Cardiac atrium fibroblast (primary cell): ENCODE measurements around the gene MRNIP.

DNA sequence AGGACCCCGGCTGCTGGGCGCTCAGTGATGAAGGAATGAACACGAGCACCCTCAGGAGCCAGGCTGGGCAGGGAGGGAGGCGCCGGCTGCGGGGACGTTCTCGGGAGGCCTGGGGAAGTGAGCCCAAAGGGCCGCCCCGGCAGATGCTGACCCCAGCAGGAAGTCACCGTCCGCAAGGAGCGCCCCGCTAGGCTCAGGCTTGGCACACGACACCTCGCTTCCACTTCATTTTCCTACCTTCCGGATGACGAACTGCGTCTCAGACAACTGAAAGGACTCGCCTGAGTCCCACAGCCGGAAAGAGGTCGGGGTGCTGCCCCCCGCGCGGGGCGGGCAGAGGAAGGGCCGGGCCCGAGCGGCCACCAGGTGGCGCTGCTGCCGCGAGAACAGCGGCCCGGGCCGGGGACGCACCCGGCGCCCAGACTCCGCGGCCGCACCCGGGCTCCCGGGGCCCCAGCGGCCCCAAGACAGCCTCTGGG lies 106.8 kb downstream of the ZNF354C start:
- RAMPAGE, long total RNA = no peak

DNA sequence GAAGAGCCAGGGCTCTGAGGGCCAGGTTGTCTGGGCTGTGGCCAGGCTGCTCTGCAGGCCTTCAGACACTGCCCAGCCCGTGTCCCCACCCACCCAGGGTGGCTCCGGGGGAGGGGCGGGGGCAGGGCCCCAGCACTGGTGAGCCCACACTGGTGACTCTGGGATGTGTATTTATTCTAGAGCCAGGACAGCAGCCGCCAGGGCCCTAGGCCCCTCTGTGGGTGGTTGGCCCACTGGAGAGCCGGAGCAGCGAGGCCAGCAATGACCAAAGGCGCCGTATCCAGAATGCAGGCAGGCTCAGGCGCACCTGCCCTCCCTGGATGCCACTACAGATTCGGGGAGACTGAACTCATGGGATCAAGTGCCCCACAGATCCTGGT lies 56.8 kb downstream of the ADAMTS2 start:
- RAMPAGE, long total RNA = no peak

DNA sequence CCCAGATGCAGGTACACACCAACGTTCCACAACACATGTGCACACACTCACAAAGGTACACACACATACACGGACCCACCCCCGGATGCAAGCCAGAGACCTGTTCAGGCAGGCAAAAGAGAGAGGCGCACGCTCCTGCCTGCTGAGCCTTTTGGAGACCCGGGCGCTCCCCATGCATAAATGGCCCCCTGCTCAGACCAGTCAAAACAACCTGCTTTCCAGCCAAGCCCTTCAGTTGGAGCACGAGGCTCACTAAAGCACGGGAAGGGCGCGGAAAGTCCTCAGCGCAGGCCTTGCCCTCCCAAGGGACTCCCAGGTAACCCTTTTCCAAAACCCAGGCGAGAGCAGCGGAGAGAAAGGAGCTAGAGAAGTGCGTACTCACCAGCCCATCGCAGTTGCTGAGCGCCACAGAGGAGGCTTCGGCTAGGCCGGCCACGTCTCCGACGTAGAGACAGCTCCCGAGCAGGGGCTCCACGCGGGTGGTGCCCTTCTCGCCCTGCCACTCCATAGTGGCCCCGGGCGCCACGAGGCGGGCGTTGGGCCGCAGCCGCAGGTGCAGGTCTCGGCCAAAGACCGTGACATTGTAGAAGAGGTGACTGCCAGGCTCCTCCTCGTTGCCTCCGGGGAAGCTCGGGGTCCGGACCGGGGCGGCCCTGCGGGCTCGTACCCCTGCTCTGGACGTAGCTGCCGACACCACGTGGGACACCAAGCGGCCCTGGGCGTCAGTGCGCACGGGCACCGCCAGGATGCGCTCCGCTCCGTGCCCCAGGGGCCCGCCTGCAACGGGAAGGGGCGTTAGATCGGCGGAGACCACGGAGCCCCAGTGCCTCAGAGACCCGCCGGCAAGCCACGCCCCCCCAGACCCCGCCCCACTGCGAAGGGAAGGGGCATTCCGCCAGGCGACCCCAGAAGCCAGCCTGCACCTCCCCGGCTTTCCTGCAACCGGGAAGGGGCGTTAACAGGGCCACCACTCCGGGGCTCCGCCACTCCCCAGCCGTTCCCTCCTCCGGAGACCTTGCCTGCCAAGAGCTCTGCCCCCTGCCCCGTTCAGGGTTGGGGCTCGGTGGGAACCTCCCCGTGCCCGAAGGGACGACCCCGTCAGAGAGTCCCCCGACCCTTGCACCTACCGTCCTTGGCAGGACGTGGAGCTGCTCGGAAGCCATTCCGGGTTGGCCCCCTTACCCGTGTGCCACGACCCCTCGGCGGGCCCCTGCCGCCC lies 1.5 kb downstream of the ADAMTS2 start:
- RAMPAGE, long total RNA = no peak

- RAMPAGE, long total RNA = no peak
Observed at GRCh38 chr5:179599378-179600369, 23.8 kb downstream of the HNRNPH1 start.

DNA sequence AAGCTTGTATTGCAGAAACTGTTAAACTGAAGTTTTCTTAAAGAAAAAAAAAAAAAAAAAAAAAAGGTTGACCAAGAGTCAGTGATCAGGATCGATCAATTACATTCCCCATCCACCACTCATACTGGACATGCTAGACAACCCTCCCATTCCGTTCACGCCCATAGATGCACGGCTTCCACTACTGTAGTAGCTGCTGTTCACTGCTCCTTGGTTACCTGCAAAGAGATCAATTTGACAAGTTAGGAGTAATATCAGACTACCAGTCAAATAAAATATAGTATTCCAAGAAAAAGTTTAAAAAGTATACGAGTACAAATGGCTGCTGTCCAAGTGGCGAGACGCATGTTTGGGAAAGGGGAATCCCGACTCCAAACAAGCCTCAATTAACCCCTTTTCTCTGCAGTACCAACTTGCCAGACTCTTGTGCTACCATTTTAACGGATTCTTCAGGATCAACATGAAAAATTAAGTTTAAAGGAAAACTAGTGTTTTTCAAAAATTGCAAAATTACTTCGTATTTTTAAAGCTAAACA lies 8.7 kb downstream of the HNRNPH1 start:
- RAMPAGE, long total RNA = no peak

GRCh38 chr5:179658439-179658857 lies 22.4 kb downstream of the CBY3 start:
- RAMPAGE, long total RNA = no peak

GRCh38 chr5:179699497-179700292 lies 928 bp downstream of the CANX start:
- RAMPAGE, long total RNA = no peak

- RAMPAGE, long total RNA = no peak
Observed at GRCh38 chr5:179731493-179731898, 1.1 kb upstream of the MAML1 start.

DNA sequence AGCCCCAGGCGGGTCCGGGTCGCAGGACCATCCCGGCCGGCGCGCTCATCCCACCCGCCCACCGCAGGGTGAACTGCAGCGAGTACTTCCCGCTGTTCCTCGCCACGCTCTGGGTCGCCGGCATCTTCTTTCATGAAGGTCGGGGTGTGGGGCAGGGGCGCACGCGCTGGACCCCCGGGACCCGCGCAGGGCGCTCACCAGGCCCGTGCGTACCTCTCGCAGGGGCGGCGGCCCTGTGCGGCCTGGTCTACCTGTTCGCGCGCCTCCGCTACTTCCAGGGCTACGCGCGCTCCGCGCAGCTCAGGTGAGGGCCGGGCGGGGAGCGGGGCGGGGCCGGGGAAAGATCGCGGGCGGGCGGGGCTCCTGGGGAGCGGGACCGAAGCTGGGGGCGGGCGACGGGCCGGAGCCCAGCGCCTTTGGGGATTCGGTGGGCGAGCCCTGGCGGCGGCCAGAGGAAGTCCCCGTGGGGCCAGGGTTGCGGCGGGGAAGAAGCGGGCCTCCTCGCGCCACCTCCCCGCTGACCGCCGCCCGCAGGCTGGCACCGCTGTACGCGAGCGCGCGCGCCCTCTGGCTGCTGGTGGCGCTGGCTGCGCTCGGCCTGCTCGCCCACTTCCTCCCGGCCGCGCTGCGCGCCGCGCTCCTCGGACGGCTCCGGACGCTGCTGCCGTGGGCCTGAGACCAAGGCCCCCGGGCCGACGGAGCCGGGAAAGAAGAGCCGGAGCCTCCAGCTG lies 2.1 kb downstream of the LTC4S start:
- RAMPAGE, long total RNA = no peak

GRCh38 chr5:179819352-179820022 lies 1.2 kb upstream of the SQSTM1 start:
- RAMPAGE, long total RNA = no peak

DNA sequence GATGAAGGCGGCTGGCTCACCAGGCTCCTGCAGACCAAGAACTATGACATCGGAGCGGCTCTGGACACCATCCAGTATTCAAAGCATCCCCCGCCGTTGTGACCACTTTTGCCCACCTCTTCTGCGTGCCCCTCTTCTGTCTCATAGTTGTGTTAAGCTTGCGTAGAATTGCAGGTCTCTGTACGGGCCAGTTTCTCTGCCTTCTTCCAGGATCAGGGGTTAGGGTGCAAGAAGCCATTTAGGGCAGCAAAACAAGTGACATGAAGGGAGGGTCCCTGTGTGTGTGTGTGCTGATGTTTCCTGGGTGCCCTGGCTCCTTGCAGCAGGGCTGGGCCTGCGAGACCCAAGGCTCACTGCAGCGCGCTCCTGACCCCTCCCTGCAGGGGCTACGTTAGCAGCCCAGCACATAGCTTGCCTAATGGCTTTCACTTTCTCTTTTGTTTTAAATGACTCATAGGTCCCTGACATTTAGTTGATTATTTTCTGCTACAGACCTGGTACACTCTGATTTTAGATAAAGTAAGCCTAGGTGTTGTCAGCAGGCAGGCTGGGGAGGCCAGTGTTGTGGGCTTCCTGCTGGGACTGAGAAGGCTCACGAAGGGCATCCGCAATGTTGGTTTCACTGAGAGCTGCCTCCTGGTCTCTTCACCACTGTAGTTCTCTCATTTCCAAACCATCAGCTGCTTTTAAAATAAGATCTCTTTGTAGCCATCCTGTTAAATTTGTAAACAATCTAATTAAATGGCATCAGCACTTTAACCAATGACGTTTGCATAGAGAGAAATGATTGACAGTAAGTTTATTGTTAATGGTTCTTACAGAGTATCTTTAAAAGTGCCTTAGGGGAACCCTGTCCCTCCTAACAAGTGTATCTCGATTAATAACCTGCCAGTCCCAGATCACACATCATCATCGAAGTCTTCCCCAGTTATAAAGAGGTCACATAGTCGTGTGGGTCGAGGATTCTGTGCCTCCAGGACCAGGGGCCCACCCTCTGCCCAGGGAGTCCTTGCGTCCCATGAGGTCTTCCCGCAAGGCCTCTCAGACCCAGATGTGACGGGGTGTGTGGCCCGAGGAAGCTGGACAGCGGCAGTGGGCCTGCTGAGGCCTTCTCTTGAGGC lies 16.1 kb downstream of the SQSTM1 start:
- RAMPAGE, long total RNA = no peak

DNA sequence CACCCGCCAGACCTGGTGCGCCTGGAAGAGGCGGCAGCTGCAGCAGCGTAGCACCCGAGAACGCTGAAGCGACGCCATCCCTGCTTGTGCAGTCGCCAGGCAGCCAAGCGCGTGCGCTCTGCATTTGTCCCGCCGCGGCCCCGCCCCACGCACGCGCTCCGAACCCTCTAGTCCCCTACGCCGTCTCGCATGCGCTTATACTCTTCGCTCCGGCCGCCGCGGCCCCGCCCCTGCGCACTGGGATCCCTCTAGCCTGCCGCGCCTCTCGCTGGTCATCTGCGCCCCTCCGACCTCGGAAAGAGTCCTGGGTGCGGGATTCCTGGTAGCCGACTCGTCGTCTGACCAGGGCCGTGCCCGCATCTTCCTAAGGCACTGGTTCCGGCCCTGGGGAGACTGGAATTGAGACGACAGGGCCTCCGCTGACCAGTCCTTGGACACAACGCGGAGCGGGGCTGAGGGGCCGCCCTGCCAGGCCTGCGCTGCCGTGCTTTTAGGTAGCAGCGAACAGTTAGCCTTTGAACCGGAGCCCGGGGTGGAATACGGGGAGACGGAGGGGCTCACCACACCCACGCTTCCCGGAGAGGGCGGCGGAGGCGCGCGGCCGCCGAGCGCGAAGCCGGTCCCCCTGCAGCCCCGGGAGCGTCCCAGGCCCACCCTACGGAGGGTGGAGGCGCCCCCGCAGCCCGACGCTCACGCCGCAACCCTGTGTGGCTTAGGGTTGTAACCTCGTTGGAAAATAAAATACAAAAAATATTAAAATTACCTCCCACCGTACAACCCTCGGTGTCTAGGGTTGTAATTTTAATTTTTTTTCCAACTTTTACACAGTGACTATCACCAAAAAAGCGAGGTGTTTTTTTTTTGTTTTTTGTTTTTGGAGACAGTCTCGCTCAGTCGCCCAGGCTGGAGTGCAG lies at the start of gene MRNIP:
Gene MRNIP, minus strand, starts transcription at position 99 of the 914 bp plus-strand sequence.
- RAMPAGE, long total RNA = no peak

GRCh38 chr5:179863780-179864638 lies 5.4 kb upstream of the MRNIP start:
- RAMPAGE, long total RNA = no peak

GRCh38 chr5:179870056-179870731 lies 11.6 kb upstream of the MRNIP start:
- RAMPAGE, long total RNA = no peak

- RAMPAGE, long total RNA = no peak
Observed at GRCh38 chr5:179872712-179873397, 14.2 kb upstream of the MRNIP start.

- RAMPAGE, long total RNA = no peak
Observed at GRCh38 chr5:179956306-179957004, 48.8 kb upstream of the TBC1D9B start.

- RAMPAGE, long total RNA = no peak
Observed at GRCh38 chr5:180000059-180000862, 71.3 kb downstream of the RNF130 start.

- RAMPAGE, long total RNA = no peak
Observed at GRCh38 chr5:180080589-180081372, 9.2 kb upstream of the RNF130 start.

GRCh38 chr5:180081480-180081933 lies 9.9 kb upstream of the RNF130 start:
- RAMPAGE, long total RNA = no peak

DNA sequence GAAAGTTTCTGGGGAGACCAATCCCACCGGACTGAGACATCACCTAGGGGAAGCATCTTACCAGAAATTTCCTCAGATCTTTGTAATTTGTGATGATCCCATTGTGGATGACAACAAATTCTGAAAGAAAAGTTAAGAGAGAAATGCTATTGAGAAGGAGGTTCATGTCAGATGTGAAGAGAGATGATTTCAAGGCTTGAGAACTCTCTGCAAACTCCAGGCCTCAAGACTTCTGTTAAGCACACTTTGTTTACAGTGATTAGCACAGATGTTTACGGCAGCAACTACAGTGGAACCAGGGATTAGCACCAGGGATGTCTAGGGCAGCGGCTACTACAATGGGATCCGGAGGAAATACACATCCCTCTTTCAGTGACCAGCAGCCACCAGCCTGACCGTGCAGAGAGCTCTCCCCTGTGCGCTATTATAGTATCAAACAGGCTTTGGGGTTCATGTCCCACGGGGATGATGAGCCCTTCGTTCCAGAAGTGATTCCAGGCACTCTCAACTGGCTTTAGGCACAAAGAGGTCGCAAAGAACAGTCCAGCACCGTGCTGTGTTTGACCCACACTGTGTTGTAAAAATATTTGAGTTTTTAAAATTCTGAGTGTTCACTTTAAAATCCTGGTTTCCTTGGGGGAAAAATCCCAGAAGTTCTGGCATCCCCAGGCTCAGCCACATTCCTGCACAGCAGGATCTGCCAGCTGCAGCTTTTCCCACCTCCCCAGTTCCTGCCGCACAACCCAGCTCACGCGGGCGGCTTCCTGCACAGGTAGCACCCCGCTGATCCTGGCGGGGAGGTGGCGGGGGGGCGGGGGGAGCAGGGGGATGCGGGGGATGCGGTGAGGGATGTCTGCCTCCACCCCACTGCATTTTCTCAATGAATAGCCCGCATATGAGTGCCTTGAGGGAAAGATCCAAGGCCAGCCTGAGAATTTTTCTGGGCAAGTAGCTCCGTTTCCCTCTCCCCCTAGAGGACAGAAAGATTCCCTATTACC lies 21.4 kb downstream of the GFPT2 start:
- RAMPAGE, long total RNA = no peak